Cardiac septum (tissue), 1 donor: ENCODE data around the gene CCDC170.

- PRO-cap = no peak
Observed at GRCh38 chr6:150153436-150154020, 10.7 kb downstream of the PPP1R14C start.

DNA sequence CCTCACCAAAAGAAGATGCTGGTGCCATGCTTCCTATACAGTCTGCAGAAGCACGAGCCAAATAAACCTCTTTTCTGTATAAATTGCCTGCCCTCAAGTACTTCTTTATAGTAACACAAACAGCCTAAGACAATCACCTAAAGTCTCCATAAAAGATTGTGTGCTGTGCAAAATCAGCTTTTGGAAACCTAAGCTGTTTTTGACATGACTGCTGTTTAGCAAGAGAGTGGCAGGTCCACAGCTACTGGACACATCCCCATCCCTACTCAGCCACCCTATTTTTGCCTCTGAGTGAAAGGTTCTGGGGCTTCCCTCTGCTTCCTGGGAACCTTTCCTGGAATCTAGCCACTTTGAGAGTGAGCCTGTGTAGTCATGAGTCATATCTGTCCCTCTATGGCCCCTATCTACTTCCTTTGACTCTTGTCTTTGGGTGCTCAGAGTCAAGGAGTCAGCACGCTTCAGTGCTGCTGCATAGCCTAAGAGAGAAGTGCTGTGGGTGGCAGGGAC, 110.0 kb downstream of the PPP1R14C start:
- PRO-cap = unidirectional peak, plus-strand start at position 423 of the sequence

DNA sequence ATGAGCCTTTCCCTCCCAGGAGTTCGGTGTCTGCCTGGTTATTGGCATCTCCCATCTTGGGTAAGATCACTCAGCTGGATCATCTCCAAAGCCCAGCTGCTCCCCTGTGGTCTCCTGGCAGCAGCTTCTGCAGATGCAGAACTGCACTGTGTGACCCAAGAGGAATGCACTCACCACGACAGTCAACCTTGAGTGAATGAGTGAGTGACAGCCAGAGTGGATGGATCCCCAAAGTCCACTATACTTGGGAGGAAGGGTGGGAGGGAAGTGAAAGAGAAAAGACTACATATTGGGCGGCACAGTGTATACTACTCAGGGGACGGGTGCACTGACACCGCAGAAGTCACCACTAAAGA, 44.7 kb upstream of the IYD start:
- PRO-cap = no peak

DNA sequence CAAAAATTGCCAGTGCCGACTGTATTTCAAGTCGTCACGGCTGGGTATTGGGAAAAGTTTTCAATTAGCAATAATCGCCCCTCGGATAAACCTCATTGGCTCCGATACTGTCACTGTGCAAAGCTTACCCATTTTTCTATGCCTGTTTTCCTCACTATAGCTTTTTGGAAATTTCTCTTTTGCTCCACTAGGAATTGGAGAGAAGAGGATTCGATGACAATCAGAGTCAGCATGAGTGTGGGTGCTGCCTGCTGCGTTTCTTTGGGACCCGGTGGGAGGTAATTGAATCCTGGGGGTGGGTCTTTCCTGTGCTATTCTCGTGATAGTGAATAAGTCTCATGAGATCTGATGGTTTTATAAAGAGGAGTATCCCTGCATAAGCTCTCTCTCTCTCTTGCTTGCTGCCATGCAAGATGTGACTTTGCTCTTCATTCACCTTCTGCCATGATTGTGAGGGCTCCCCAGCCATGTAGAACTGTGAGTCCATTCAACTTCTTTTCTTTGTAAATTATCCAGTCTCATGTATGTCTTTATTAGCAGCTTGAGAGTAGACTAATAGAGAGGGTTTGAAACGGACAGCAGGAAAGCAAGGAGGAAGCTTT, 42.1 kb upstream of the IYD start:
- PRO-cap = no peak

DNA sequence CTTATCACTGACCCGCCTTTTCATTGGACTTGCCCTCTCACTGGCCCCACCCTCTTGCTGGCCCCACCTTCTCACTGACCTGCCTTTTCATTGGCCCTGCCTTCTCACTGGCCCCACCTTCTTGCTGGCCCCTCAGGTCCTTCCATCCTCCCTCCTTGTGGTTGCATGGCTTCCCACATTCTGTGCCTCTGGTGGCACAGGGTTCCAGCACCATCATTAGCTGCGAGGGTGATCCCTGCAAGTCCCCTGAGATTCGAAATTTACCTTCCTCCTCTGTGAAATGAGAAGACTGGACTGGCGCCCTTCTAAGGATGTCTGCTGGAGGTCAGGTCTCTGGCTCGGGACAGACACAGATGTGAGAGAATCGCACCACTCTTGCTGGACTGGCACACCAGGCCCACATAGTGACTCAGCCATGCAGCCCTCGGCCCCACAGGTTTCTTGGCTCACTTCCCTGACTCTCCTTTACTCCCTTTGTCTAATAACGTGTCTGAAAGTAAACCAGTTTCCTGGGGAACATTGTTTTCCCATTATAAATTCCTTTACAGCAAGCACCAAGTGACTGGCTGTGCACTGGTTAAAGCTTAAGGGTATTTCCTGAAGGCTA, 106.9 kb upstream of the PLEKHG1 start:
- PRO-cap = no peak

DNA sequence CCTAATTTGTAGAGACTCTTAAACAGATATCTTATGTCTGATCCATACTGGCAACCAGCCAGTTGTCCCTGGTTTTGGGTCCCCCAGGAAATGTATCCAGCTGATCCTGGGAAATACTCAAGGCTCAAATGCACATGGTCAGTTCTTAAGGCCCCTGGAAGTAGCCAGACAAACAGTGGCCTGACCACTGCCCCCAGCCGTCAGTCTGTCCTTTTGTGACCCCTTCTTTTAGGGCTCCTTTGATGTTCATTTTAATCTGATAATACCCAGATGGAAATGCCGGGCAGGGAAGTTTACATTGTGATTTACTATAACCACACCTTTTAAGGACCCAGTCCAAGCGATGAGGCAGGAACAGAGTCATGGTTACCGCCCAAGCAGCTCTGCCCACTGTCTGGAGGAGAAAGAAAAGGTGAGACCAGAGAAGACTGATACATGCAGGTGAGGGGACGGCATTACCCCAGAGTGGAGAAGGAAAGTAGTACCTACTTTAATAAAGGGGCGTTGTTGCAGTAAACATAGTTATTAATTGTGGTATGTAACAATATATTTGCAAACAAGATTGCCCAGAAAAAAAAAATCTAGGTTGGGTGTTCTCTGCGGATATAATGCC, 110.5 kb downstream of the PLEKHG1 start:
- PRO-cap = no peak

- PRO-cap = no peak
Observed at GRCh38 chr6:150733596-150734309, 131.7 kb upstream of the MTHFD1L start.

DNA sequence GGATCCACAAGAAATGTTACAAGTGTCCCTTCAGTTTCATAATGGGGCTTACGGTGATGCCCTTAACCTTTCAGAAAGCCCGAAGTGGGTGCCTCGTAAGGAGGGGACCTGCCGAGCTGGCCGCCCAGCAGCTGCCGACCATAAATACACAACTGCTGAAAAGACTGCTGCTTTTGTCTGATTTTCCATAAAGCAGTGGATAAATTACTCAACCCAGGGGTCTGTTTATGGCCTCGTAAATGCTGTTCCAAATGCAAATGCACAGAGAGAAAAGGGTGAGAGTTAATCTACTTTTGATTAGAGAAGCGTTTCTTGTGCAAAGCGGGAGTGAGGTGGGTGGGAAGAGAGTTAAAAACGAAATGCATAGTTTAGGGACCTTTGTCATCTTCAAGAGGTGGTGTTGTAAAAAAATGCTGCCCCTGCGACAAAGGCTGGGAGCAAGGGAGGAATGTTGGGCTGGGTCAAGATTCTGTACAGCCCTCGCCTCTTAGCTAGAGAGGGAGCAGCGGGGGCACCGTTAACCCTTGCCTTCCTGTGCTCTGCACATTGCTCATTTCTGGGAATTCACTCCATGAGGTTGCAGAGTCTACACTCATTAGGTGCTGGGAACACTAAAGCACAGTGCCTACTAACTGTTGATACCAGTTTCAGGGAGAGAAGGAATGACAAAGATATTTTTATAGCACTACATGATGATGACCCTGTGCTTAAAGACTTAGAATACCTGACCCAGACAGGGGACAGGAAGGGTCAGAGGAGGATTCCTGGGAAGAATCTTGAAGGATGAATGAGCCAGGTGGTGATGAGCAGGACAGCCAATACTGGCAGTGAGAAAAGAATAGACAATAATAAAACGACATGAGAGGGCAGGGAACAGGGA, 111.9 kb upstream of the MTHFD1L start:
- PRO-cap = no peak

DNA sequence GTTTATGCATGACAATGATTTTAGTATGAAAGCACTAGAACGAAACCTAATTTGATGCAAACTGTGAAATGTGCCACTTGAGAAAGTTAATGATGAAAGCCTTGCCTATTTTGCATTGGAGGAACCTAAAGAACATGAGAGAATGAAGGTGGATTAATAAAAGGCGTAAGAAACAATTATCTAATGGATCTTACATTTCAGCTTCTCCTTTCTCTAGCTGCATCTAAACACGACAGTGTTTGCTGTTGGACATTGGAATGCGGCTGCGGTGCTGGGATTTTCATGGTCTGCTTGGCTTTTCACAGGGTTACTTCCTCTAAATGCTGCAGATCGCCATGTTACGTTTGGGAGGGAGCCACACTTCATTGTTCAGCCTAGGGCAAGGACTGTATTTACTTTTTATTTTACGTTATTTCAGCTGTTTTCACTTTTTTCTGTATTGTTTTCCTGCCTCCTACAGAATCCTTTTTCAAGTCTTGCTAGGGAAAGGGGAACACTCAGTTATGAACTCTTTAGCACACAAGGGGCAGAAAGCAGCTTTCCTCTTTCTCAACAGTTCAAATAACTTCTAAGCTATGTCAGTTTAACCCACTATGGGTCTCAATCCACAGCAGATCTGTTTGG, 98.0 kb upstream of the MTHFD1L start:
- PRO-cap = no peak

DNA sequence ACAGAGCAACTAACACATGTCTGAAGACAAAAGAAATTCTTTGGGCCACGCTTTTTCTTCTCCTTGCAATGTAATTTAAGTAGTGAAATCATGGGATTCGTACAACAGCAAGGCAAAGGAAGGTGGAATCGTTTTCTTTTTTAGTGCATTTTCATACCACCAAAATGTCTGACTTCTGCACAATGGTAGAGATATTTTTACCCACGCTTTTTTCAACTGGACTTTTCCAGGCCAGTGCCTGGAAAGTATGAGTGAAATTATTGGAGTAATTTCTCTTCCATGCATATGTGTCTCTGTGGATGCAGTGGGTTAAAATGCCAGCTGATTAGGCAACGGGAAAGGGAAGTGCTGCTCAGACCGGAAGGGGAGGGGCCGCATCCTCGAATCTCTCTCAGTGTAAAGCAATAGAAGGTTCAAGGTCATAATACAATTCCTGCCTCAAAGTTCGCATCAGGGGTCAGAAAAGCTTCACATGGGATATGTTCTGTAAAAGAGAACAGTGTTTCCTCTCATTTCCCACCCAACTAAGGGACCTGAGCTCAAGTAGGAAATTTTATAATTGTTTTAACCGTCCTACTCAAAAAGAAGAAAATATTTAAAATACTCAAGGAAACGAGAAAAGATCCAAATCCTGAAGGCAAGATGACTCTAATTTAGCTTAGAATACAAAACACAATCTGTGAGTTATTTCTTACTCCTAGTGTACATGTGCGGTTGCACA, 89.7 kb upstream of the MTHFD1L start:
- PRO-cap = no peak

- PRO-cap = no peak
Observed at GRCh38 chr6:150814280-150814797, 51.2 kb upstream of the MTHFD1L start.

DNA sequence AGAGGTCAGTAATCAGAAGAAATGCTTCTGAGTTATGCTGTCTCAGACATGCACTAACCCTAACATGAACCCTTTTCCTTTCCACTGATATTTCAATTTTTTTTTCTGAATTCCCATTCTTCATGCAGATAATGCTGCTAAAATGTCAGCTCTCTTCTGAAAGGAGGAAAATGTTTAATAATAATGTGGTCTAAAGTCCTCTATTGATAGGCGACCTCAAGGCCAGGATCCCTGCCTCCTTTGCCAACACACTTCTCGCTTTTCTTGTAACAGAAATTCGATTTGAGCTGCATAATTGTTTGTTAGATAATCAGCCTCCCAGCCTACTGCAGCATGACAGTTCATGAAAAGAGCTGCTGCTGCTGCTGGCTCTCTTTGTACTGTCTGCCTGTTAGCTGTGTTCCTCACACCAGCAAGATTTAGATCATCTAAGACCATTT, 153.9 kb downstream of the MTHFD1L start:
- PRO-cap = no peak

GRCh38 chr6:151326531-151326839, 64.9 kb downstream of the ZBTB2 start:
- PRO-cap = no peak

DNA sequence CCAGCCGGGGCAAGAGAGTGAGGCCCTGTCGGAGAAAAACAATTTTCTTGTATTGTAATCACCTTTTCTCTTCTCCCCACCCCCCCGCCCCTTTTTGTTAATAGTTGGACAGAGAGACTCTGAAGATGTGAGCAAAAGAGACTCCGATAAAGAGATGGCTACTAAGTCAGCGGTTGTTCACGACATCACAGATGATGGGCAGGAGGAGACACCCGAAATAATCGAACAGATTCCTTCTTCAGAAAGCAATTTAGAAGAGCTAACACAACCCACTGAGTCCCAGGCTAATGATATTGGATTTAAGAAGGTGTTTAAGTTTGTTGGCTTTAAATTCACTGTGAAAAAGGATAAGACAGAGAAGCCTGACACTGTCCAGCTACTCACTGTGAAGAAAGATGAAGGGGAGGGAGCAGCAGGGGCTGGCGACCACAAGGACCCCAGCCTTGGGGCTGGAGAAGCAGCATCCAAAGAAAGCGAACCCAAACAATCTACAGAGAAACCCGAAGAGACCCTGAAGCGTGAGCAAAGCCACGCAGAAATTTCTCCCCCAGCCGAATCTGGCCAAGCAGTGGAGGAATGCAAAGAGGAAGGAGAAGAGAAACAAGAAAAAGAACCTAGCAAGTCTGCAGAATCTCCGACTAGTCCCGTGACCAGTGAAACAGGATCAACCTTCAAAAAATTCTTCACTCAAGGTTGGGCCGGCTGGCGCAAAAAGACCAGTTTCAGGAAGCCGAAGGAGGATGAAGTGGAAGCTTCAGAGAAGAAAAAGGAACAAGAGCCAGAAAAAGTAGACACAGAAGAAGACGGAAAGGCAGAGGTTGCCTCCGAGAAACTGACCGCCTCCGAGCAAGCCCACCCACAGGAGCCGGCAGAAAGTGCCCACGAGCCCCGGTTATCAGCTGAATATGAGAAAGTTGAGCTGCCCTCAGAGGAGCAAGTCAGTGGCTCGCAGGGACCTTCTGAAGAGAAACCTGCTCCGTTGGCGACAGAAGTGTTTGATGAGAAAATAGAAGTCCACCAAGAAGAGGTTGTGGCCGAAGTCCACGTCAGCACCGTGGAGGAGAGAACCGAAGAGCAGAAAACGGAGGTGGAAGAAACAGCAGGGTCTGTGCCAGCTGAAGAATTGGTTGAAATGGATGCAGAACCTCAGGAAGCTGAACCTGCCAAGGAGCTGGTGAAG, 42.4 kb downstream of the ZBTB2 start:
- PRO-cap = no peak

GRCh38 chr6:151493577-151494247, at the start of gene CCDC170:
TSS of gene CCDC170 (plus strand) at chr6:151494017.
- PRO-cap = unidirectional peak, plus-strand start at chr6:151494126

DNA sequence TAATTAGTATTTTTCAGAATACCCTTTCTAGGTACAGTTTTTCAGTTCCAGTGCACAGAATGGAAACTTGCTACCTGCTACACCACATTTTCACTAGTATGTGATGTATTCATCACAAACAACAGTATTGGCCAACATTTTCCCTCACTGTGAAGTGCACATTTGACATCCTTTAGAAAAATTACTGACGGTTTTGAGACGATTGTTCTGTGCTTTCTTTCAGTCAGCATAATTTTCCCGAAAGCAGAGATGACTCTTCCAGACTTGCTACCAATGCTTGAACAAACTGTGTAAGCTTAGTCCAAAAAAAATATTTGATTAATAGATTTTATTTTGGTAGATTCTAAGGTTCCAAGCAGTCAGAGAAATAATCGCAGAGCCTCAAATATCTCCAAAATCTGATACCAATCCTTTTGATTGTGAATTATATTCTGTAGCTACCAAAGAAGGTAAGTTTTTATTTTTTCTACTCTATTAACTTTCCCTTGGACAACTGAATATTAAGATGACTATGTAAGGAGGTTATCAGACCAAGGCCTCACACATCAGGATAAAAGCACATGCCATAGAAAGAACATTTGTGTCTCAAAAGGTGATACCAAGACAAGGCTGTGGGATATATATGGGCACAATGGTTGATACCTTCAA, 151.0 kb upstream of the ESR1 start:
- PRO-cap = no peak

- PRO-cap = bidirectional peak, plus-strand start at chr6:151691382, minus-strand start at chr6:151691295
Observed at GRCh38 chr6:151690799-151691887, 116.3 kb upstream of the ESR1 start.

DNA sequence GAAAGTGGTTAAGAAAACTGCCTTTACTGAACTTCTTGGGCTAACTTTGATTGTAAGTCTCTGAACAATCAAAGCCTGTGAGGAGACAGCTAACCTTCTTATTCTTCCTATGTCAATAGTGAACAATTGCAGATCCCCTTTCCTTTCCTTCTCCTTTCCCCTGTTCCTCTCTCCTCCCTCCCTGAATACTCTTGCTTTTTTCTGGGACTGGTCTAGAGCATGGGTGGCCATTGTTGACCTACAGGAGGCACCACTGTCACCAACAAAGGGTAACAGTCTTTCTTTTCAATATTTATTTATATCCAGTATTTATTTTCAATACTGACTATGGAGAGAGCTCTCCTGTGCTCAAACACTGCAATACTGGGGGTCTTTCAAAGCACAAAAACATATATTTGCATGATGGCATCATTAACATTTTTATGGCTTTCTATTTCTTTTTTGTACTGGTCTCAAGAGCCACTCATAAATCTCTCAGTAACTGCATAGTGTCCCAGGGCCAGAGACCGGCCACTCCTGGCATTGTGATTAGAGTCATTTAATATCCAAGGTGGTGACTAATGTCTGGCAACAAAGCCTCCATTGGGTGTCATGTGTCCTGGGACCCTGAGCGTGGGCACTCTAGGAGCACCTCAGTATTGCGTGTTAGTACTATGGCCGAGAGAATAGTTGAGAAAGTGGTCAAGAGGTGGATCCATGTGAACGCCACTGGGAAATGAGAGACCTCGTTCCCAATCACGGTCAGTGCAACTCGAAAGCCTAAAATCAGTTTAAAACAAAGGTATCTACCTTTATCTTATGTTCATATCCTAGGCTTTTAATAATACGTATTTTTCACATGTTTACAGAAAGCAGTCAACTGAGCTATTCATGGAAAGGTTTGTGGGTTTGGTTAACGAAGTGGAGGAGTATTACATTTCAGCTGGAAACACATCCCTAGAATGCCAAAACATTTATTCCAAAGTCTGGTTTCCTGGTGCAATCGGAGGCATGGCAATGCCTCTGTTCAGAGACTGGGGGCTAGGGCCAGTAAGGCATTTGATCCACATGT, 2.9 kb upstream of the ESR1 start:
- PRO-cap = no peak

DNA sequence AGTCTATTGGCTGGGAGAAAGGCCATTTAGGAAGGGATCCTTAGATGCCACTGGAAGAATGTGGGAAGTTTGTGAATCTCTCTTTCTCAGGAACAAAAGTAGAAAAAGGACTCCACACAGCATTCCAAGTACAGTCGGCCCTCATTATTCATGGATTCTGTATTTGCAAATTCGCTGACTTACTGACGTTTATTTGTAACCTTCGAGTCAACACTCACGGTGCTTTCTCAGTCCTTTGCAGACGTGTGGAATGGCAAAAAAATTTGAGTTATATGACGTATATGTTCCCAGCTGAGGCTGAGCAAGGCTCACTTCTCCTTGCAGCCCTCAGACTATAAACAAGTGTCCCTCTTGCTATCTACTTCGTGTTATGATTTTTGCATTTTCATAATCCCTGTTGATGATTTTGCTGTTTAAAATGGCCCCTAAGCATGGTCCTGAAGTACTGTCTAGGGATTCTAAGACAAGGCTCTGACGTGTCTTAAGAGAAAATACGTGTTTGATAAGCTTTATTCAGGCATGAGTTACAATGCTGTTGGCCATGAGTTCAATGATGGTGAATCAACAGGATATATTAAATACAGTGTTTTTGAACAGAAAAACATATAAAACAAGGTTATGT, 8.1 kb downstream of the ESR1 start:
- PRO-cap = no peak

DNA sequence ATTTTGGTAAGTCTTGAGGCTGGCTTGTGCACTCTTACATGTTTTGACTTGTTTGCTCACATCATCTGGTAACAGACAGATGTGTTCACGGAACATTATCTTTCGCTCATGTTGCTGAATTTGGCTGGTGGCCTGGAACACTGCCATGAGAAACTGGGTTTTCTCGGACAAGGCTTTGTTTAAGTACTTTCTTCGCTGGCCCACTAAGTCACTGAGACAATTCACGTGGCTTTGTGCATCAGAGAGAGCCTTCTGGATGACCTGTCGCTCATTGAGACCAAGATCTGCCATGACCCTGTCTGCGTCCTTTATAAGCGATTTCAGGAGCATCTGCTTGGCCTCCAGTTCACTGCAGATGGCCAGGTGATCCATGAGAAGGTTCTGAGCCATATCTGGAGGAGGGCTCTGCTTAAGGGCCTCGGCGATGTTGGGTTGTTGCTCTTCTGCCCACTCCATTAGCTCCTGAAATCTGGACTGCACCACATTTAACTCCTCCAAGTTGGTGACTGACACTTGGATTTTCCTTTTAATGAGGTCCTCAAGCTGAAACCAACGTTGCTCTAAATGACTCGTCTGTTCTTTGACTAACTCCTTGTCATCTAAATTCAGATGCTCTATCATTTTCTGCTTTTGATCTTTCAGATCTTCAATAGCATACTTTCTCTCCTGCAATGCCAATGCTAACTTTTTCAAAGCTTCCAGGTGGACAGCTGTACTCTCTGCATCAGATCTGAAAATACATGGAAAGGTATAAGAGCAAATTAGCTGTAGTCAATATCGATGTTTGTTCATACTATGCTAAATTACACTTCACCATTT, 305.8 kb downstream of the SYNE1 start:
- PRO-cap = no peak